ENCODE measurements around the genes CABP7, ASCC2, SF3A1 and SEC14L6.

DNA sequence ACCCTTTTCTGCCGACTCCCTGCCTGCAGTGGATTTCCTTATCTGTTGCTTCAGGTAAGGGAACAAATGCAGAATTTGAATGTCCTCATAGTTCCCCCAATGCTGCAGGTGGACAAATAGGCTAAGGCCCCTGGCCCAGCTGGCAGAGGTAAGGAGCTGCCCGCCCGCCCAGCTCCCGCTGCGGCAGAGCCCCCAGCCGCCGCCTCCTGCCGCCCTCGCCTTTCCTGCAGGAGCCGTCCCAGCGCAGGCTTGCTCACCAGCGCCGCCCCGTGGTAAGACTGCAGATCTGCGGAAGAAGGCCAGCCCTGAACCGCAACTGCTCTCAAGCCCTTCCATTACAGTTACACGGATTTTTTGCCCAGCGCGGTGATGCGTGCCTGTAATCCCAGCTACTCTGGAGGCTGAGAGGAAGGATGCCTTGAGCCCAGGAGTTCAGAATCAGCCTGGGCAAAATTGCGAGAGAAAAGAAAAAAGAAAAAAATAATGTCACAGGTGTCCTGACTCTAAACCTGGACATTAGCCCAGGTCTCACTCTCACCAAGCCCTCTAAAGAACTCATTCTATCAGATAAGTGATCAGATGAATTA, 51.2 kb upstream of the EMID1 start:
- PRO-cap, 2 experiments, result no peak in any of the 2 experiments

DNA sequence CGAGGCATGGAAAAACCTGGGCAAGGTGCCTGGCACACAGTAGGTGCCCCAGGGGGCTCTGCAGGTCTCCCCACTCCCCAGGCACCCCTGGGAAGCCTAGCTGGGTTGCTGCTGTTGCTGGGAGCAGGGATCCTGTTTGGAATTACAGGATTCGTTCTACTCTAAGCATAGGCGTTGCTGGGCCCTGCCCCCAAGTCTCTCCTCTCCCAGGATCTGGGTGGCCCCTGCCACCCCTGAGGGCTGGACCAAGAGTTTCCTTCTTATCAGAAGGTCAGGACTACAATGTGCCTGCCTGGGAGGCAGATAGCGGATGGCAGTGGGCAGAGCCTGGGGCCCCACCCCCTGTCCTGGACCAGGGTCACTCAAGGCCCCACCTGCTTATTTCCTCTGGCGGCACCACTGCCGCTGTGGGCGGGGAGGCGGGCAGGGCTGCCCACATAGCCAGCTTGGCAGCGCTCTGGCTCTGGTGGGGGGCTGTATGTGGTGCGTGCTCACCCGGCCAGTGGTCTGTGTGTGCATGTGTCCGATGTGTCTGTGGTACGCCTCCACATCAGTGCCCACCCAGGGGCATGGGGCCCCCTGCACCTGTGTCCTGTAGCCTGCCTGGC, 2.8 kb downstream of the GAS2L1 start:
- PRO-cap, 2 experiments, result peak in 2 of 2 experiments; most common plus-strand start position 382 of the sequence (in 1); most common minus-strand start position 215 of the sequence (in 1)

GRCh38 chr22:29346608-29347209, 31.2 kb upstream of the RASL10A start:
- PRO-cap, 2 experiments, result no peak in any of the 2 experiments

- PRO-cap, 2 experiments, result no peak in any of the 2 experiments
Measured at GRCh38 chr22:29369431-29369857, 18.9 kb downstream of the AP1B1 start.

GRCh38 chr22:29385579-29386234, 2.7 kb downstream of the AP1B1 start:
- PRO-cap, 2 experiments, result peak in 1 of 2 experiments; most common plus-strand start chr22:29386048 (in 1)

GRCh38 chr22:29481690-29482104, 1.7 kb downstream of the NEFH start:
- PRO-cap, 2 experiments, result no peak in any of the 2 experiments

- PRO-cap, 2 experiments, result no peak in any of the 2 experiments
Measured at GRCh38 chr22:29719778-29720298, at the start of gene CABP7. Gene CABP7, plus strand, starts transcription at chr22:29720003.

- PRO-cap, 2 experiments, result peak in 2 of 2 experiments; most common plus-strand start chr22:29838453 (in 2); most common minus-strand start chr22:29838255 (in 2)
Measured at GRCh38 chr22:29837930-29838740, at the start of gene ASCC2. Gene ASCC2, minus strand, starts transcription at chr22:29838274.

- PRO-cap, 2 experiments, result no peak in any of the 2 experiments
Measured at GRCh38 chr22:29871532-29872155, 11.3 kb upstream of the MTMR3 start.

DNA sequence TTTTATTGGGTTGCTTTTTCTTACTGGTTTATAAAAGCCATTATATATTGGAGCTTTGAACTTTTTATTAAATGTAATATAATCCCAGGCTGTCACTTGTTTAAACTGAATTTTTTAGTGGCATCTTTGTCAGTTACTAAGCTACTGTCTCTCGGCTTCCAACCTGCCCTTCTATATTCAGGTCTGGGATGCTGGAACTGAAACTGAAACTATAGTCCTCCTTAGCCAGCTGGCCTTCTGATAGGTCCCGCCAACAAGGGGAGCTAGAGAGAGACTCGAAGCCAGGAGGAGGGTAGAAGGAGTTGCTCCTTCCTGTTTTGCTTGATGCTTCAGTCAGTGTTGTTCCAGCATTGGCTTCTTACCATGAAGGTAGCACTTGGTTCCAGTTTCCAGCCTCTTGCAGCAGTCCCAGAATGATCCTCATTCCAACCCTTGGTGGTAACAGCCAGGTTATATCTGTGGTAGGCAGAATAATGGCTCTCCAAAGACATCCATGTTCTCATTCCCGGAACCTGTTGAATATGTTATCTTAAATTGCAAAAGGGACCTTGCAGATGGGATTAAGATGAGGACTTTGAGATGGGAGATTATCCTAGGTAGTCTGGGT, 32.9 kb upstream of the HORMAD2 start:
- PRO-cap, 2 experiments, result no peak in any of the 2 experiments

DNA sequence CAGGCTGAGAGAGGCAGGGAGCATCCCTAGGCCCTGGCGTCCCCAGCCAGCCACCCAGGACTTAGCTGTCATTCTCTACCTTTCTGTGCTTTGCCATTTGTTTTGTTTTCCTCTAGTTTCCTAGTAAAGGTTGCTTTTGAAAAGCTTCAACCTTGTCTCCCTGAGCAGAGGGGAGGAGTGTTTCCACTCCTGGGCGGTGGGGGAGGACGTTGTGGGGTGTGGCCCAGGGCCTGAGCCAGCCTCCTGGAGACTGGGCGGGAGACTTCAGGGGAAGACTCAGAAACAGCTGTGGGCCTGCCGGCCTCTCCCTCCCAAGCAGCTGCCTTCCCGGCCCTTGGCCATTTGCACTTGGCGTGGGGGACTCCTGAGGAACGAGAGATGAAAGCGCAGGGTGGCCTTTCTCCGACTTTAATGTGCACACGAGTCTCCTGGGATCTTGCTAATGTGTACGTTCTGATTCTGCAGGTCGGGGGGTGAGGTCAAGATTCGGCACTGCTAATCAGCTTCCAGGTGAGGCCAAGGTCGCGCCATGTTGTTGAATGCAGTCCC, 8.0 kb downstream of the LIF start:
- PRO-cap, 2 experiments, result no peak in any of the 2 experiments

DNA sequence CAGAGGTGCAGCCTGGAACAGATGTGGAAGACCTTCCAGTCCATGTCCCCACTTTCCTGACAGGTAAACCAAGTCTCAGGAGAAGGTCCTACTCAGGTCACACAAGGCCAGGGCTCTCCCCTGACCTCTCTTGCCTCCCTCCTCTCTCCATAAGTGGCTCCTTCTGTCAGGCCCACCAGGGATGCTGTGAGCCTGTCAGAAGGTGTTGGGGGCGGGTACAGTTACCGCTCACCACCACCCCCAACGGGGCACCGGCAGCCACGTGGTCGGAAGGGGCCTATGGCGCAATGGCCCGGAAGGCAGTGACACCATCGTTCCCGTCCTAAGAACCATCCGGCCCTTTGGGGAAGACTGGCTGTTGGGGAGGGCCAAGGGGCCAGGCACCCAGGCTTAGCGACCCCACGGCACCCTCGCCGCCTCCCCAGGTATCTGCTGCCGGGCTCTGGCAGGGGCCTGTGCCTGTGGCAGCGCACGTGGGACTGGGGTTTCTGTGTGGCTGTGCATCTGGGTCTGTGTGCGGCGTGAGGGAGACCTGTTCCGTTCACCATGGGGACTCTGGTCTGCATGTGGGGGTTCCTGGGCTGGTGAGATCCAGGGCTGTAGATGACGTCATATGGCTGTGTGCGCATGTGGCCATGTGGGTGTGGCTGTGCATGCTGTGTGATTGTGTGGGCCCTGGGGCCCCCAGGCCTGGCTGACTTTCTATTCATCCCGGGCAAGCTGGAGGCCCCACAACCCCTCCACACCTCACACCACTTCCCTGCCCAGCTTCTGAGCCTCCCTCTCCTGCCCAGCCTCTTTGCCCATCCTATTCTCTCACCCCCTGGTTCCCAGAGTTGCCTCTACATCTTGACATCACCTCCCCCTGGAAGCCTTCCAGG, 734 bp downstream of the OSM start:
- PRO-cap, 2 experiments, result peak in 2 of 2 experiments; most common plus-strand start position 358 of the sequence (in 2)

DNA sequence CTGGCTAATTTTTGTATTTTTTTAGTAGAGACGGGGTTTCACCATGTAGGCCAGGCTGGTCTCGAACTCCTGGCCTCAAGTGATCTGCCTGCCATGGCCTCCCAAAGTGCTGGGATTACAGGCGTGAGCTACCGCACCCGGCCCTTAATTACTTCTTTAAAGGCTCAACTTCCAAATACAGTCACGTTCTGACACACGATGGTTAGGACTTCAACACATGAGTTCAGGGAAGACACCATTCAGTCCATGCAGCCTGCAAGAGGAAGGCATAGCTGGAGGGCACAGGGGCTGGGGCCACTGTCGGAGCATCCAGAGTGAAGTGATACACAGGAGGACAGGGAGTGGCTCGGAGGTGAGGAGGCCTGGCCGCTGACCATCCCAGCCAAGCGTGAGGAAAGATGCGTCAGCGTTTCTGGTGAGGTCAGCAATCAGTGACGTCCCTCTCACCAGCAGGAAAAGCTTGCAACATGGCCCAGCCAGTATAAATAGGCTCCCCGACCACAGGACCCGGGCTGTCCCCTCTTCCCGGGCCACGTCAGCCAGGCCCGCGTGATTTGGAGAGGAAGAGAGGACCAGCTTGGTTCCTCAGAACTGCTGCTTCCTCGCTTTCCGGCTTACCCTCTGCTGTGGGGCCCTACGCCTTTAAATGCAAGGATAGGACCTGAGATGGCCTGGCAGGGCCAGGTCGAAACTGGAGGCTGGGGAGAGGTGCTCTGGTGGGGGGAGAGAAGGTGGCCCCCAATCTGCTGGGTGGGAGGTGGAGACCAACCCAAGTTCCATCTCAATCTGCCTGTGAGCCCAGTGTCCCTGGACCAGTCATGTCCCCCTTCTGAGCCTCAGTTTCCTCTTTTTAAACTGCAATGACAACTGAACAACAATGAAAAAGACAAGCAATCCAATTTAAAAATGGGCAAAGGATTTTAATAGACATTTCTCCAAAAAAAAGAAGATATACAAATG, 4.2 kb upstream of the OSM start:
- PRO-cap, 2 experiments, result no peak in any of the 2 experiments

- PRO-cap, 2 experiments, result no peak in any of the 2 experiments
Measured at GRCh38 chr22:30311892-30312652, 14.7 kb downstream of the TBC1D10A start.

- PRO-cap, 2 experiments, result no peak in any of the 2 experiments
Measured at GRCh38 chr22:30325643-30326115, 1.1 kb downstream of the TBC1D10A start.

DNA sequence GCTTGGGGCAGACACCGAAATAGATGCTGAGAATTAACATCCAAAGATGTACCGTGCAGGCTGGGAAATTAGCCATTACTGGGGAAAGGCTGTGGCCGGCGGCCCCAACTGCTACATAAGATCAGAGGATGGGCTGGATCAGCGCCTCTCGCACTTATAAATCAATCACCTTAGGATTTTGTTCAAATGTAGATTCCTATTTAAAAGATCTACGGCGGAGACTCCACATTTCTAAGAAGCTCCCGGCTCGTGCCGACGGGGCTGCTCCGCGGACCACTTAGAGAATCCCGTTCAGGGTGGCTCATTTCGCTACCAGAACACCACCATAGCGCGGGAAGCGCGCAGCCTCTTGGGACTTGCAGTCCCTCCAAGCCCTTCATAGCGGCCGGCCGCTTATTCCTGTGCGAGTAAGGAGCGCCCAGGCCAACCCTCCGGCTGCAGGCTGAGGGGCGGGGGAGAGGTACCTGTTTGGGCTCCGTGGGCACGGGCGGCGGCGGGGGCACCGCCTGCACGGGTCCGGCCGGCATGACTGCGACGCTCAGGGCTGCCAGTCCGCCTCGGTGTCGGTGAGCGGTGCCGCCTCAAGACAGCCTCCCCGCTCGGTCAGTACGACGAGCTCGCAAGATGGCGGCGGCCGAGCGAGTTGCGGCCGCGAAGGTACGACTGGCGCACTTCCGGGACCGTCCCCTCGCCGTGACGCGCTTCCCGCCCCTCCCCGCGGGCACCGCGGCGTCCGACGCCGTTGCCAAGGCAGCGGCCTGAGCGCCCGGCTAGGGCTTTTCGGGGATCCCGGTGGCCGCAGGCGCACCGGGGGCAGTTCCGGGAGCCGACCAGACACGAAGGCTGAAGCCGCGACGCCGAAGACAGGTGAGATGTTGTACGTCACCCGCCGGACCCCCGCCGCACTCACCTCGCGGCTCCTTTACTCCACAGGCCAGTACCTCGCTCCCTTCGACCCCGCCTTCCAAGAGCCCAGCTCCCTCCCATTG, at the start of gene SF3A1:
TSS of gene SF3A1 (minus strand) at position 629 of the 989 bp plus-strand sequence.
- PRO-cap, 2 experiments, result peak in 2 of 2 experiments; most common plus-strand start position 406 of the sequence (in 2); most common minus-strand start position 279 of the sequence (in 1)

DNA sequence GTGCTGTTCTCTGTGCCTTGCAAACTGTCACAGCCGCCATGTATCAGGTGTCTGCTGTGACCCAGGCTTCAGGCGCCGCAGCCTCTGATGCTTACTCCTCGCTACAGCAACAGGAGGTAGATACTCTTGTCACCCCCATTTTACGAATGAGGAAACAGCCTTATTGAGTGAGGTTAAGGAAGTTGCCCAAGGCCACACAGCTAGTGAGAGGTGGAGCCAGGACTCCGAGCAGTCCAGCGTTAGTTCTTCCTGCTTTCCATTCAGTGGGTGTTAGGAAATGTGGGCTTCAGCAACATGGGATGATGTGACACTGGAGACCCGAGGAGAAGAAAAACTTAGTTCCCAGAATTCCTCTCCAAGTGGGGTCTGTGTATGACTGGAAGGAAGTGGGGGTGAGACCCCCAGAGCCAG, 14.3 kb downstream of the RNF215 start:
- PRO-cap, 2 experiments, result no peak in any of the 2 experiments

- PRO-cap, 2 experiments, result no peak in any of the 2 experiments
Measured at GRCh38 chr22:30420359-30420964, 5.1 kb upstream of the MTFP1 start.

DNA sequence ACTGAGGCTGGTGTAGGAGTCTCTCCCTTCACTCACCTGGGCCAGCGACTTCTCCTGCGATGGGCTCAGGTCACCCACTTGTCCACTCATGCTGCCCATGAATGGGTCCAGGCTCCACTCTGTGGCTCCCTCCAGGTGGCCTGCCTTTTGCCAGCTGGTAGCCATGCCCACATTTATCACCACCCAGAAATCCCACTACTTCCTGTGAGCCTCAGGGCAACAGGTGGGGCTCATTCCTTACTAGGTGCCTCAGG, at the start of gene SEC14L6:
TSS of gene SEC14L6 (minus strand) at position 149 of the 254 bp plus-strand sequence.
- PRO-cap, 2 experiments, result no peak in any of the 2 experiments

DNA sequence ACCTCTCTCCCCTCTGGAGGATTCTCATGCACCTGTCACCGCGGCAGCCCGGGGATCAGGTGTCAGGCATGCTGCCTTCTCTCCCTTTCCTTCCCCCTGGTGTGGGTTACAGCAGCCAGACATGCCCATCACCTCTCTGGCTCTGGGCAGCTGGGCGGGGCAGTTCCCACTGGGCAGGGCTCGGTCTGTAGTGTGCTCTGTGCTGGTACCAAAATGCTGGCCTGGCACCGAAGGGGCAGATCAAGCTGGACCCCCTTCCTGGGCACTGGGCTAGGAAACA, 926 bp downstream of the GAL3ST1 start:
- PRO-cap, 2 experiments, result no peak in any of the 2 experiments